Thoracic aorta endothelial cell (primary cell): ENCODE measurements around the genes BEST4, AKR1A1 and MAST2.

DNA sequence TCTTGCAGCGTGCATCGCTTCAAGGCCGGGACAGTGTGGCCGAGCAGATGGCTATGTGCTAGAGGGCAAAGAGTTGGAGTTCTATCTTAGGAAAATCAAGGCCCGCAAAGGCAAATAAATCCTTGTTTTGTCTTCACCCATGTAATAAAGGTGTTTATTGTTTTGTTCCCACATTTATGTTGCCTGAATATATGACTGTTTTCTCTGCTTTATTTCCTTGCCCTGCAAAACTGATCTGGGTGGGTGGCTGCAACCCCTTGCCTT, 3.2 kb downstream of the RPS8 start:
- CAGE, long polyA plus RNA = no peak

- CAGE, long polyA plus RNA = no peak
Measured at GRCh38 chr1:44787901-44788471, at the start of gene BEST4. Gene BEST4 (minus strand): TSS chr1:44788170.

GRCh38 chr1:44799633-44800243, 439 bp upstream of the PLK3 start:
- CAGE, long polyA plus RNA = no peak

DNA sequence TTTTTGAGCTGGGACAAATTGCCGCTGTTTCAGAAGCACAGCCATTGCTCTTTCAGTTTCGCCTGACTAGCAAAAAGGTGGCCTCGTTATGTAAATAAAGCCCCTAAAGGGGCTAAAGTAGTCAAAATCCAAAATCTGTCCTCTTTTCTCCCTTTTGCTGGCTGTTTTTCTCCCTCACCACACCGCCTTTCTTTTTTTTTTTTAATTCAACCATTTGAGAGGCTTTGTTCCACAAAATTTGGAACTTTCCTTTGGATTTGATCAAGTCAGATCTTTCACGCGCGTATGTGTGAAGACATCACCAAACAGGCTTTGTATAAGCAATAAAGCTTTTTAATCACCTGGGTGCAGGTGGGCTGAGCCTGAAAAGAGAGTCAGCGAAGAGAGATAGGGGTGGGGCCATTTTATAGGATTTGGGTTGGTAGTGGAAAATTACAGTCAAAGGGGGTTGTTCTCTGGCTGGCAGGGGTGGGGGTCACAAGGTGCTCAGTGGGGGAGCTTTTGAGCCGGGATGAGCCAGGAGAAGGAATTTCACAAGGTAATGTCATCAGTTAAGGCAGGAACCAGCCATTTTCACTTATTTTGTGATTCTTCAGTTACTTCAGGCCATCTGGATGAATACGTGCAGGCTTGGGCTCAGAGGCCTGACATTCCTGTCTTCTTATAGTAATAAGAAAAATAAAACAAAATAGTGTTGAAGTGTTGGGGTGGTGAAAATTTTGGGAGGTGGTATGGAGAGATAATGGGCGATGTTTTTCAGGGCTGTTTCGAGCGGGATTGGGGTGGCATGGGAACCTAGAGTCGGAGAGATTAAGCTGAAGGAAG, 5.1 kb upstream of the HPDL start:
- CAGE, long polyA plus RNA = no peak

GRCh38 chr1:45343869-45344715, 4.1 kb downstream of the TOE1 start:
- CAGE, long polyA plus RNA = no peak

- CAGE, long polyA plus RNA = no peak
Measured at GRCh38 chr1:45361040-45361487, 21.1 kb downstream of the TOE1 start.

GRCh38 chr1:45550314-45551493, at the start of gene AKR1A1:
Gene AKR1A1 (plus strand): TSS chr1:45550826.
- CAGE, long polyA plus RNA = no peak

DNA sequence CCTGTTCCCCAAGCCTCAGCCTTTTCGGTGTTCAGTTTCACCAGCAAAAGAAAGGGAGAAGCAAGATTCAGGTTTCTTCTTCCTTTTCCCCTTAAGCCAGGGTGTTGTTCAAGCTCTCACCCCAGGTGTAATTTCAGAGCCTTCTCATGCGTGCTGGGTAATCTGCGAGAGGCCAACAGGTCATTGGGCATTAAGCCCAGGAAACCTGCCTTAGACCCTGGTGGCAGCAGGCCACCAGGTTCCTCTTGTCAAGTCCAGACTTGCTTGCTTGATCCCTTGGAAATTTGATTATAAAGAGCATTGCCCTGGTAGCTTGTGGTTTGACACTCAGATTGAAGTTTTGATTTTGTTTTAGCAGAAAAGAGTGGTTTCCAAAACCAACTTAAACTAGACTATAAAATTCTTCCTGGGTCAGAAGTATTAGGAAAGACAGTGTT, 6.8 kb downstream of the AKR1A1 start:
- CAGE, long polyA plus RNA = no peak

DNA sequence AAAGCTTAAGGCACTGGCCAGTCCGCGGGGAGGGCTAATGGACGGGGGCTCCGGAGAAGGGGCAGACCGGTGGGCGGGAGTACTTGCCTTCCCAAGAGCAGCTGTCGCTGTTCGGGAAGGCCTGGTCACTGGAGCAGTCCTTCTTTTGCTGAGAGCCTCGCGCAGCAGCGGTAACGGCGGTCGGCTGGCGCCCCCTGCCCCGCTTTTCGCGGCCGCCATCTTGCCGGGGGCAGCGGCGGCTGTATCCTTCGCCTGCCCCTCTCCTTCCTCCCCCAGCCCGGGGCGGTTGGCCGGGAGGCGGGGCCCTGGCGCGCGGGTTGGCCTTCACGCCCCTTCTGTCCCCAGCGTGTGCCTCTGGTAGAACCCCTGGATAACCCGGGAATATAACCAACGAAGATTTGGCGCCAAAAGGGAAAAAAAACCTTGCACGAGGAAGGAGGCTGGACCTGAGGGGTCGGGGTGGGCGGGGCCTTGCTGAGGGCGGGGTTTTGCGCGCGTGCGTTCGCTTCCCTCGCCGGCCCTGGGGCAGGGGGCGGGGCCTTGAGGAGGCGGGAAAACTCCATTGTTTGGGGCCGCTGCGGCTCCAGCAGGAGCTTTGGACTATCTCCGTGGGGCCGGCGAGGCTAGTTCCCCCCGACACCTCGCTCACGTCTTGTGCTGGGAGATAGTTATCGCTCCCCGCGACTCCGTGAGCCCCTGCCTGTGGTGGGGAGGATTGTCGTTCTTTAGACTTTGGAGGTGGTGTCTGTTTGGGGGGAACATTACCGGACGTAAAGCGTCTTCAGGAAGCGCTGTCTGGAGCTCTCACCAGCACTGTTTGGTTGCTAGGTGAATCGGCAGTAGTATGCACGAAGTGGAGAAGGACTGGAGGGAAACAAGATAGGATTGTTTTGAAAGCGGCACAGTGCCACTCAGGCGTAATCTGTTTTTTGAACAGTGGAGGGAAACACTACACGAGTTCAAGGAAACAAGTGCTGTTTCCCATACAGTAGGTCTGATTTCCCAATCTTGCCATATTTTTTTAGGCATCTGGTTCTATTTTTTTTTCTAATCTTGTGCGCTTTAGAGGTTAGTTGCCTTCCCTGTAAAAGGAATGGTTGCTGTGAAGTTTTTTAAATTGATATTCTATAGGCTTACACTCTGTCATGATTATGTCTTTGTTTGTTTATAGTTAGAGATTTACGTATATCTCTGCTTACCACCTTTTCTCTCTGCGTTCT, 791 bp downstream of the NASP start:
- CAGE, long polyA plus RNA = no peak

- CAGE, long polyA plus RNA = no peak
Measured at GRCh38 chr1:45633406-45634461, 9.9 kb upstream of the CCDC17 start.

DNA sequence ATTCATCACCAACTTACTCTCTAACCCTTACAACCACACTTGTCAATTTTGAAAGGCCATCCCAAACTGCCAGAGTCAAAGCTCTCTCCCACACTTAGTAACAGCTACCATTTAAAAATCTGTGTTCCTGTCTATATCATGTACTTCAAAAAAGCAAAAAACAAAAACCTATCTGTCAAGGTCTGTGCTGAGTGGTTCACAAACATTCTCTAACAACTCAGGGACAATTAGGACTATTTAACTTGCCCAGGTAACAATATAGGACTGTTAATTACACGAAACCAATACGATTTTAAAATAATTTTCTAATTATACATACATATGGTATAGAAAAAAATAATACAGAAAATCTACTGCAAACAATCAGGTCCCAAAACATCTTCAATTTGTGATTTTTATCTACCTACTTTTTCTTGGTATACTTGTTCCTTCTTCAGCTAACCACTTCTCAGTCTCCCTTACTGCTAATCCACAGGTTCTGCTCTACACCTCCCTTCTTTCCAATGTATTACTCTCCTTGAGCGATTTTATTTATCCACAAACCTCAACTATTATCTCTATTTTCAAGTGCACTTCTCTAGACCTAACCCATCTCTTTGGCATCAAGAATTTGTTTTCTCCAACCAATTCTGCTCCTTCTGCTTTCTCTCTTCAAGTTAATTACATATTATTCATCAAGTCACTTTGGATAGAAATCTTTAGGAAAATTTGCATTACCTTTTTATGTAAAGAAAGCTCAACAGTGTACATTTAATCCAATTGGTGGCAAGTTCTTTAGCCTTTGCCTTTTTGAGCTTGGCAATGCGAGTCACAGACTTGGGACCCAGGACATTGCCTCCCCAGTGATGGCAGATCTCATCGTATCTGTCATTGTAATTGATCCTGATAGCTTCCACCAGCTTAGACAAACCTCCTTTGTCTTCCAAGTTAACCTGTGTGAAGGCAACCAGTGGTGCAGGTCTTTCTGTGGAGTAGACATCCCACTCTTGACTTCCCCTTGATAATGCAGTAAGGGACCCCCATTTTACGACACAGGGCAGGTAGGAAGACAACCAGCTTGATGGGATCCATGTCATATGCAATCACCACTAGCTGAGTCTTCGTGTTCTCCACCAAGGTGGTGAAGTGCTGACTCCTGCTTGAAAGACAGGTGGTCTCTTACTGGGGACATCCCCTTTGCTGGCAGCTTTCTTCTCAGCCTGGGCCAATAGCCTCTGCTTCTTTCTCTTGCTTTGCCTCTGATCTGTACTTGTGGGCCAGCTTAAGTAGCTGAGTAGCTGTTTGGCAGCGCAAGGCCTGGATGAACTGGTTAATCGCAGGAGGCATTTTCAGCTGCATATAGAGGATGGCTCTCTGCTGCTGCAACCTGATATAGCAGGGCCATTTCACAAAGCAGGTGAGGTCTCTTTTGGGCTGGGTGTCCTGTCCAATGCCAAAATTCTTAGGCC, 26.9 kb upstream of the CCDC17 start:
- CAGE, long polyA plus RNA = no peak

- CAGE, long polyA plus RNA = no peak
Measured at GRCh38 chr1:45685215-45685864, 993 bp downstream of the GPBP1L1 start.

- CAGE, long polyA plus RNA = no peak
Measured at GRCh38 chr1:45803271-45803757, at the start of gene MAST2. Gene MAST2 (plus strand): TSS chr1:45803612.

DNA sequence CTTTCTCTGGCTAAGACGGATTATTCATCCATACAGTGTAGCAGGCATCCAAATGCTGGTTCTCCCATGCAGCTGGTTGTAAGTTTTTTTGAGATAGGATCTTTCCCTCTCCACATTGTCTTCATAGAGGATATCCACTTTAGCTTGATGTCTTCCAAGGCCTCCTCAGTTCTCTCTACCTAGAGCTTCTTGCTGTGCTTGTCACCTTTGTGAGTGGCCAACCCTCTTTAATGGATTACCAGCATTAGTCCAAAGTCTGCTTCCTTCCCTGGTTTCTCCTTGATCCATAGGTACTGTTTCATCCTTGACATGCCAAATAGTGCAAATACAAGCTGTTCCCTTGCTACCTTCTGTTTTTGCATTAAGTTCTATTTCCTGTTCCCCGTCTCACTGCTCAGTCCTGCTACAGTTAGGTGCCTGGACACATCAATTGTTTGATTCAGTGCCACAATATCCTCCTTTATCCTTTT, 19.2 kb downstream of the MAST2 start:
- CAGE, long polyA plus RNA = no peak

GRCh38 chr1:46034436-46035500, 97.7 kb downstream of the PIK3R3 start:
- CAGE, long polyA plus RNA = no peak

GRCh38 chr1:46221642-46222348, 18.7 kb downstream of the LURAP1 start:
- CAGE, long polyA plus RNA = no peak

DNA sequence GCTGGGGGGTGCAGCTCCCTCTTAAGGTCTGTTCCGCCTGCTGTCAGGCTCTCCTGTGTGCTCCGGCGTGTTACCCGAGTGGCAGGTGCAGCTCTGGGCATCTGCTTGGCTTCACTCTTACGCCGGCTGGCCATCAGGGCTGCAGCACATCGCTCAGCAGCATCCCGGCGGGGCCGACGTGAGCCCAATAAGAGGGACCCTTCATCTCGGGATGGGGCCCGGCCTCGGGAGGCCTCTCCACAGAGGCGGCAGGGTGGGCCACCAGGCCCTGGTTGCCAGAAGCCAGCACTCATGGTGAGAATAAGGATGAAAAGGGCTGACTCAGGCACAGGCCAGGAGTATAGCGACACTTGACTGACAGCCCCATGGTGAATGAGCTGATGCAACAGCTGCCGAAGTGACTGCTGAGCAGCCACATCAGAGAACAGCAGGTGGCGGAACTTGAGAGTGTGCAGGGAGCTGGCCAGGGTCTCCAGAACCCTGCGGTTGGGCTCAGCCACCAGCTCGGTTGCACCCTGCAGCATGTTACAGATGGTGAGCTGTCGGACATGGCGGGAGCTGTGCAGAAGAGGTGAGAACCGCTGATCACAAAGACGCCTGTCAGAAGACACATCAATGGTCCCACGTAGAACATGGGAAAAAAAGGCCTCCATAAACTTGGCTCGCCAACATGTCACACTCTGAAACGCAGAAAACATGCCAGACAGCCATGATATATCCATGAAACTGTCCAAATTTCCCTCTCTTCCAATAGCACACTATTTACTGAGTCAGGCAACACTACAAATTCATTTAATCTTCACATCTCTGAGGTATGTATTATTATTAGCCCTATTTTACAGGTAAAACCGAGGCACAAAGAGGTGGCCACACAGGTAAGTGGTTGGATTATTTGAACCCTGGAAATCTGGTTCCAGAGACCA, 17.3 kb downstream of the LRRC41 start:
- CAGE, long polyA plus RNA = no peak

DNA sequence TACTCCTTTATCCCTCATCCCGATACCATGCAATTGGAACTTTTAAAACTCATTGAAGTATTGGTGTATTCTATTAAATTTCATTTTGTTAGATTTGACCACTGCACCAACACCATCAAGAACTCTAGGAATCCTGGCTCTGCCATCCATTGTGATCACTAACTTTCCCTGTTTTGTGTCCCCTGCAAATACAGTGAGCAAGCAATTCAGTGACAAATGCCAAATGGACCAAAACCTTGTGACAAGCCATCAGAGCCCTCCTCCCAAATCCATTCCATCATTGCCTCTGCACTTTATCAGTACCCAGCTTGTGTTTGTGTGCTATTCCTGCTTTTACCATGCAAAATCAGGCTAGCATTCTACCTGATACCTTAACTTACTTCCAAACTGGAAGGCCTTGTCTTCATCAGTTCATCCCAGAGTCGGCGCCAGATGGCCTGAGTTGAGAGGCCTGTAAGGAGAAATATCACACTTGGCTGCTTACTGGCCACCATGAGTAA, 6.2 kb downstream of the LRRC41 start:
- CAGE, long polyA plus RNA = no peak

DNA sequence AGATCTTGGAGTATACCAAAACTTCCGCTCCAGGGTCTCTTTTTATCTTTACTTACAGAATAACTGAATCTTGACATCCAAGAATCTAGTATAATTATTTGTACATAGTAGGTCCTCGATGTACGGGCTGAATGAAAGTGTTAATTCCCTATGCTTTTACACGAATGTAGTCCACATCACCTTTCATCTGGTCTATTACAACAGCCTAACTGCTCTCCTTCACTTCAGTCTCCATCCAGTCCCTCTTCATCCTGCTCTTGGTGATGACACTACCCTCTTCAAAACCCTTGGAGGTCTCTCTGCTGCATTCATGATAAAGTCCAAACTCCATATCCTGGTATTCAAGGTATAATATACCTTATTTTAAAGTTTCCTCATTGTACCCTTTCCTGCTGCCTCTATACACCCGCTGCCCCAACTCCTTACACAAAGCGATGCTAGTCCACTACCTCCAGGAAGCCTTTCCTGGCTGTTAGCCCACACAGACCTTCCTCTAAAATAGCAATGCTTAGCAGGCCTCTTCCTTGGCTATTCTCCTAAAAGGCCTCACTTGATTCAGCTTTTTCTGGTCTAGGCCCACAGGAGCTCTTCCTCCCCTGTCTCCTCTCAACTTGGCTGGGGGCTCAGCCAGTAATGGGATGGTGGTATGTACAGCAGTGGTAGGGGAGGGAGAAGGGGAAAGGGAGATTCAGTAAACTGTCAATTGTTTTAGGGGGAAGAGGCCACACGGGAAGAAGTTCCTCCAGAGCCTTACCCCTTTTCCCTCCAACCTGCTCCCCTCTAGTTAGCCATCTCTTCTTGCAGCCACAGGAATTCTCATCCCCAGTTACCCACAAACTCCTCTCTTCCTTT, 2.8 kb downstream of the LRRC41 start:
- CAGE, long polyA plus RNA = no peak

- CAGE, long polyA plus RNA = no peak
Measured at GRCh38 chr1:46362114-46362627, 21.6 kb downstream of the NSUN4 start.